Measurements from ENCODE around the gene CCDC61.

GRCh38 chr19:45886333-45887098 lies 575 bp upstream of the IRF2BP1 start:
- CAGE, long polyA plus RNA = no peak
- RRBS = 4% methylated on average over 2 of the region's 34 CpGs

DNA sequence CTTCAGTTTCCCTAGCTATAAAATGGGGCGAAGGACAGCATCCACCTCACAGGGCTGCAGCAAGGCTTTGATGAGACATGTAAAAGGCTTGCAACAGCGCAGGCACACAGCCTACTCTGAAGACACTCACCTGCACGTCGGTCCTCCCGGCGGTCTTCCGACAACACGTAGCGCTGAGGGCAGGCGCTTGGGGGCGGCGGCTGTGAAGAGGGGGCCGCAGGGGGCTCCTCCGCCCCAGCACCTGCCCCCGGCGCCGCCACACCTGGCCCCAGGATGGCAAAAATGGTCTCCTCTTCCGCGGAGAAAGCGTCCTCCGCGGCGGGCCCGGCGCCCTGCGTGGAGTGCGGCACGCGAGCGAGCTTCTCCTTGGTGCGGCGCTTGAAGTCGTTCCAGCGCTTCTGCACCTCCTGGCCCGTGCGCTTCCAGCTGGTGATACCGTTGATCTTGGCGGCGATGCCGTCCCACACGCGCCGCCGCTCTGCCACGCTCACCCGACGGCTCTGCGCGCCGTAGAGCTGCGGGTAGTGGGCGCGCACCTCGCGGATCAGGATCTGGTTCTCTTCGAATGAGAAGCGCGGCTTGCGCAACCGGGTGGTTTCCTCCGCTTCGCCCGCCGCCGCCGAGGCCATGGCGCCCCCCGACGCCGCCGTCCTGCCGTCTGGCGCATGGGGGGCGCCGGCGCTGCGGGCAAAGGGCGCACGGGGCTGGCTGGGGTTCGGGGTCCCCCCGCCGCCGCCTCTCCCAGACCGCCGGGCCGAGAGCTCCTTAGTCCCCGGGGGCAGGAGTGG lies 1.1 kb downstream of the MYPOP start:
- CAGE, long polyA plus RNA = no peak
- RRBS = 12% methylated on average over 40 of the region's 87 CpGs

- CAGE, long polyA plus RNA = start-site peak on the plus strand at chr19:45995466-45995498, 133 and 34 reads in 2 replicates
- RRBS = 0% methylated on average over 3 of the region's 46 CpGs
Observed at GRCh38 chr19:45994428-45995828, at the start of gene CCDC61. CCDC61 (plus strand) TSS chr19:45995467.

DNA sequence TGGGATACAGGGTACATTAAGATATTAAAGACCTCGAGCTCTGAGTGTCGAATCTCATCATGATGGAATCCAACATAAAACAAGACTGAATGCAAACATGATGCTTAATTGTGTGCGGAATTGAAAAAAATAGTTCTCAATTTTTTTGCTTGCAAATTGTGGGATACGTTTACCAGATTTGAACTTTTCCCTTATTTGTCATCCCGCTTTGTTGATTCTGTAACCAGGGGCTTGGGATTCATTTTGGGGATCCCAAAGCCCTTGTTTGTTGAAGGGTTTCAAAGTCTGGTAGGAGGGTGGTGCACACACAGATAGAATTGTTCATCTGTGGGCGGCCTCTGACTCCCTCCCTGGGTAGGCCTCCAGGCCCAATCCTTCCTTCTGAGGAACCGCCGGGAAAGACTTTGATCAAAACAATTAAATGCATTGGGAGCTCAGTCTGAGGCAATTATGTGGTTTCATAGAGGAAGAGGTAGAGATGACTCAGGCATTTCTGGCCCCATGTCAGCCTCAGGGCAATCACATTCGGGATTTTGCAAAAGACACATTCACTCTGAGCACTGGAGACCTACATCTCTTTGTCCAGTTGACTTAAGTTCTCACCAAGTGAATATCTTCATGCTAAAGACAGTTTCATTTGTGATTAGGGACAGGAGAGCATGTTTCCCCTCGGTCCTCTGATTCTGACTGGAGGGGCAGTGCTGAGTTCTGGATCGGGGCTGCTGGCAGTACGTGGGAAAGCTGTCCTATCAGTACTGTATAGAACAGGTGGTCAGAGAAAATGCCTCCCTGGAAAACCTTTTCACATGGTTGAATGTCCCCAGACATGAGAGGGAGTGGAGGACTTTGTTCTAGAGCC lies 27.7 kb upstream of the IGFL4 start:
- CAGE, long polyA plus RNA = no peak
- RRBS = no CpG with 5 or more reads among the region's 12 CpGs

DNA sequence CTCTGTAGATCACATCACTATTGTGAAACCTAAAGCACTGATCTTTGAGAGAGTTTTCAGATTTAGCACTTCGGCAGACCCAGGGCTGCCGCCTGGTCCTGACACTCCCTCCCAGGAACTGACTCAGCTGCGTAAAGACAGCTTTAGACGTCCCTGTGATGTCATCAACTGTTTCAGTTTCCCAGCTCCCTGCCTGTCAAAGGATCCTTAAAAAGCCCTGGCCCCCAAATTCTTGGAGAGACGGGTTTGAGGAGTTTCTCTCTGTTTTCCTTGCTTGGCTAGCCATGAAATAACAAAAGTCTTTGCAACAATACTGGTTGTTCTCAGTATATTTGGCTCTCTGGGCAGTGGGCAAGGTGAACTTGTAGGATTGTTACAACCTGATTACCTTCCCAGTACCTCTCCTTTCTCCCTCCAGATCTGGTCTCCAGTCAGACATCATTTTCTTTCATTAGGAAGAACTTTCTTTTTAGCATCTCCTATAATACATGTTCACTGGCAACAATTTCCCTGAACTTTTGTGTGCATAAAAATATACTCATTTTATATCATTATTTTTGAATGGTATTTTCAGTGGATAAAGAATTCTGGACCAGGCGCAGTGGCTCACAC lies 33.6 kb downstream of the IGFL2 start:
- CAGE, long polyA plus RNA = no peak
- RRBS = no CpG with 5 or more reads among the region's 6 CpGs

DNA sequence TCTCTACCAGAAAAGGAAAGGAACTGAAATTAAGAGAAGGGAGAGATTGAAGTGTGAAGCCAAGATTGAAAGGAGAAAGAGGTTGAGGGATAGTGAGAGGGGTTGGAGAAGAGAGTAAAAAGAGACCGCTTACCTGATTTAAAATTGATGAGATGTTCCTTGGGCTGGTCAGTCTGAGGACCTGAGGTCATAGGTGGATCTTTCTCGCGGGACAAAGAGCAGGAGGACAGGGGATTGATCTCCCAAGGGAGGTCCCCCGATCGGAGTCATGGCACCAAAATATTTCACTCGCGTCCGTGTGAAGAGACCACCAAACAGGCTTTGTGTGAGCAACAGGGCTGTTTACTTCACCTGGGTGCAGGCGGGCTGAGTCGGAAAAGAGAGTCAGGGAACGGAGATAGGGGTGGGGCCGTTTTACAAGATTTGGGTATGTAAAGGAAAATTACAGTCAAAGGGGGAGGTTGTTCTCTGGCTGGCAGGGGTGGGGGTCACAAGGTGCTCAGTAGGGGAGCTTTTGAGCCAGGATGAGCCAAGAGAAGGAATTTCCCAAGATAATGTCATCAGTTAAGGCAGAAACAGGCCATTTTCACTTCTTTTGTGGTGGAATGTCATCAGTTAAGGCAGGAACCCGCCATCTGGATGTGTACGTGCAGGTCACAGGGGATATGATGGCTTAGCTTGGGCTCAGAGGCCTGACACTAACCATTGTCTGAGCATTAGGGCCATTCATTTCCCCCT lies 18.5 kb upstream of the HIF3A start:
- CAGE, long polyA plus RNA = no peak
- RRBS = no CpG with 5 or more reads among the region's 14 CpGs

DNA sequence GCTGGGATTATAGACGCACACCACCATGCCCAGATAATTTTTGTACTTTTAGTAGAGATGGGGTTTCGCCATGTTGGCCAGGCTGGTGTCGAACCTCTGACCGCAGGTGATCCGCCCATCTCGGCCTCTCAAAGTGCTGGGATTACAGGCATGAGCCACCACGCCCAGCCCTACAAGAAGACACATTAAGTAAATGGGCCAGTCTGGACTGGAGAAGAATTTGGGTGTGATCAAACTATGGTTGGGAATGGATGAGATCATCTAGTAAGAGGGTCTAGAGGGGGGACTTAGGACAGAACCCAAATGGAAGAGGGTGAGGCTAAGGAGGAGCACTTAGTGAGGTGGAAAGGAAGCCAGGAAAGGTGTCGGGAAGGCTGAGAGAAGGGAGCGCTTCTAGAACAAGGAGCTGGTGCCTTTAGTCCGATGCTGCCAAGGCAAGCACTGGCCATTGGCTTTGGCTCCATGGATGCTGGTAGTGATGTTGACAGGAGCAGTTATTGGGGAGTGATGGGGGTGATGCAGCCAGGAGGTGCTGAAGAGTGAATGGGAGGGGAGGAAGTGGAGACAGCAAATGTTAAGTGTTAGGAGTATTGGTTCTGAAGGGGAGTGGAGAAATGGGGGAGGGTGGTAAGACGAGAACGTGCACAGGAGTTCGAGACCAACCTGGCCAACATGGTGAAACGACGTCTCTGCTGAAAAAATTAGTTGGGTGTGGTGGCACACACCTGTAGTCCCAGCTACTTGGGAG lies 1.7 kb downstream of the PPP5C start:
- CAGE, long polyA plus RNA = no peak
- RRBS = no CpG with 5 or more reads among the region's 15 CpGs

DNA sequence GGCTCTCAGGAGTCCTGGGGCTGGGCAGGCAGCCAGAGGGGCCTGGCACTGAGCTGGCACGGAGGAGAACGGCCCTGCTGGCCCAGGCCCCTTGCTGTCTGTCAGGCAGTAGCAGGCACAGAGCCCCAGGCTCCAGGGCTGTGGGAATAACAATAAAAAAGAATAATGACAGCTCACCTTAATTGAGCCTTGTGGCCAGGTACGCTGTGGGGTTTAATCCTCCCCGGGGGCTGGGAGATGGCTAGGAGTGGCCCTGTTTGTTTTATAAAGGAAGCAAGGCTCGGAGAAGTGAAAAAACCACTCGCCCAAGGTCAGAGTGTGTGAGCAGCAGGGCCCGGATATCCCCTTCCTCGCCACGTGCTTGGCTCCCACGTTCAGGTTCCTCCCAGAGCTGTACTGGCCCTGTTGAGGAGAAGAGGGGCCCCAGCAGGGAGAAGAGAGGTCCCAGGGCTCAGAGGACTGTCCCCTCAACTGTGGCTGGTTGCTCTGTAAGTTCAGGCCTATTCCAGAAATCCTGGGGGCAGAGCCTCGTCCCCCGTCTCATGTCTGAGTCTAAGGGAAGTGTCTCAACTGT lies 3.7 kb downstream of the PPP5C start:
- CAGE, long polyA plus RNA = no peak
- RRBS = 59% methylated on average over 3 of the region's 12 CpGs

- CAGE, long polyA plus RNA = no peak
- RRBS = no CpG with 5 or more reads among the region's 24 CpGs
Observed at GRCh38 chr19:46353718-46354264, 6.9 kb downstream of the PPP5C start.

- CAGE, long polyA plus RNA = no peak
- RRBS = no CpG with 5 or more reads among the region's 13 CpGs
Observed at GRCh38 chr19:46480852-46481500, 9.6 kb upstream of the PNMA8A start.

- CAGE, long polyA plus RNA = no peak
- RRBS = no CpG with 5 or more reads among the region's 10 CpGs
Observed at GRCh38 chr19:46492875-46493183, 2.8 kb downstream of the PNMA8B start.

- CAGE, long polyA plus RNA = no peak
- RRBS = no CpG with 5 or more reads among the region's 8 CpGs
Observed at GRCh38 chr19:46605035-46605304, 3.8 kb downstream of the CALM3 start.

DNA sequence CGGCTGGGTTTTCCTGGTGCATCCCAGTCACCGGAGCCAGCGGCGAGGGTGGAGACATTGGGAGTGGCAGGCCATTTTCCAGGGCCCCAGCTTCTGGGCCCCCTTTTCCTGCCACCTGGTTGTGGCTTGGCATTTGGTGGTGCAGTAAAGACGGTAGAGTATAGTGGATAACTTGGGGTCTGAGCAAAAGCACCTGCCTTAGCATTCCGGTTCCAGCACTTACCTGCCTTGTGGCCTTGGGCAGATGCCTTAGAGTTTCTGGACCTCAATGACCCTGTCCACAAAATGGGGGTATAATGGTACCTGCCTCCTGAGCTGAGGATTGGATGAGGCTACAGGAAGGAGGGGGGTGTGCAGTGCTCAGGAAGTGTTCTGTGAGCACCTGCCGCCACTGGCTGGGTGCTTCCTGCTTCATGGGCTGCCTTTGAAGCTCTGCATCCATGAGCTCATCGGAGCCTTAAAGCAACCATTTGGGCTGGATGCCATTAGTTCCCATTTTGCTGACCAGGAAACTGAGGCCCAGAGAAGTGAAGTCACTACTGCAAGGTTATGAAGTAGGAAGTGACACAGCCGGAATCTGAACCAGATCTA lies 11.0 kb downstream of the CALM3 start:
- CAGE, long polyA plus RNA = no peak
- RRBS = no CpG with 5 or more reads among the region's 9 CpGs

DNA sequence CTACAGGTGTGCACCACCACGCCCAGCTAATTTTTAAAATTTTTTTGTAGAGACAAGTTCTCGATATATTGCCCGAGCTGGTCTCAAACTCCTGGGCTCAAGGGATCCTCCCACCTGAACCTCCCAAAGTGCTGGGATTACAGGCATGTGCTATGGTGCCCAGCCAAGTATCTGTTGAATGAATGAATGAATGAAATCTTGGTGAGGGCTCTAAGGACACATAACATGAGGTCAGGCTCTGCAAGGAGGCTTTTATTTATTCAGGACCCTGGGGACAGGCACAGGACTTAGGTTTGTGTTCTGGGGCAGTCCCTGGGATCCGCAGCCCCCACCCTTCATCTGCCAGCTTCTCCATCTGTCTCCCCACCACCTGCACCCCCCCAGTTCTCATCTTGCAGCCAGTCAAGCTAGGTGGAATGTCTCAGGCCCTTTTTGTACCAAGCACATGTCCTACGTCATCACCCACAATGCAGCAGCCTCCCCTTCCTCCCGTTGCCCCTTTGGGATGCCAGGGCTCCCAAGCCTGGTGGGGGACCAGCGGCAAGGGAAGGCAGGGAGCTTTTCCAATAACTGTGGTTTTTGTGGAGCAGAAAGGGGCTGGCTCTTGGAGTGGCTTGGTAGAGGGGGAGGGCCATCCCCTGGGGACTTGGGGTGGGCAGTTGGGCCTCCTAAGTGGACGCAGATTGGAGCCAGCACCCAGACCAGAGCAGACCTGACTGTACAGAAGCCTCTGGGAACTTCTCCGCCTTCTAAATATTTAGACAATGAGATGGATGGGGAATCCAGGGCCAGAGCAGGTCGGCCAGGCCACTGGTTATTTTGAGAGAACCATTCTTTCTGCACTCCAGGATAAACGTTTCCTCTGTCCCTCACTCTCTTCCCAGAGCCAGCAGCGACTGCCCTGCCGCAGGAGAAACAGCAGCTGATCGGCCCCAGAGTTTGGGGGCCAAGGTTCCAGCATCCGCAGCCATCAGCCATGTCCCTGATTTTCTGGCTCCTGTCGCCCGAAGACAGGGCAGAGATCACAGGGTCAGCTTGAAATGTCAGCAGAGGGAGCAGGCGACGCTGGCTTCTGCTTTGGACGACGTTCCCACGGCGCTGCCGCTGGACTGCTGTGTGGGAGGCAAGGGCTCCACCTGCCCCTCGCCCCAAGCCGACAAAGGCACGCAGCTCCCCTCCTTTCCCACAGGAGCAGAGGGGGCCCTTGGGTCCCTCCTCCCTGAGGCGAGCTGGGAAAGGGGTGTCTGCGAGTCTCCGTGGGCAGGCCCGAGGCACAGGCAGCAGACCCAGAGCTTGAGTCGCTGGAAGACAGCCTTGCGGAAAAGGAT lies 4.2 kb downstream of the PTGIR start:
- CAGE, long polyA plus RNA = no peak
- RRBS = no CpG with 5 or more reads among the region's 33 CpGs

DNA sequence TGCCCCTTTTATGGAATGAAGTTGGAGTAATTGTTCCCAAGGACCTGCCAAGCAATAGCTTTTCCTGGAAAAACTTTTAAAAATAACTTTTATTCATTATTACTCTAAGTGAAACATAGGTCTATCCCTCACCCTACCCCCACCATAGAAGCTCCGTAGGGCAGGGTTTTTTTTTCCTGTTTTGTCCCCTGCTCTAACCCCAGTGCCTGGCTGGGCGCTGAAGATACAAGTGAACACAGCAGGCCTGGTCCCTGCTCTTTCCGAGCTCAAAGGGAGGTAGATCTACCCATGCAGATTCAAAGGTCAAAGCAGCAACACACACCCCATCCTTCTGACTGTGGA lies 8.7 kb upstream of the GNG8 start:
- CAGE, long polyA plus RNA = no peak
- RRBS = no CpG with 5 or more reads among the region's 3 CpGs

GRCh38 chr19:46796354-46796801 lies 8.0 kb upstream of the SLC1A5 start:
- CAGE, long polyA plus RNA = no peak
- RRBS = no CpG with 5 or more reads among the region's 3 CpGs

- CAGE, long polyA plus RNA = no peak
- RRBS = no CpG with 5 or more reads among the region's 12 CpGs
Observed at GRCh38 chr19:46862556-46863416, 2.0 kb downstream of the ARHGAP35 start.

DNA sequence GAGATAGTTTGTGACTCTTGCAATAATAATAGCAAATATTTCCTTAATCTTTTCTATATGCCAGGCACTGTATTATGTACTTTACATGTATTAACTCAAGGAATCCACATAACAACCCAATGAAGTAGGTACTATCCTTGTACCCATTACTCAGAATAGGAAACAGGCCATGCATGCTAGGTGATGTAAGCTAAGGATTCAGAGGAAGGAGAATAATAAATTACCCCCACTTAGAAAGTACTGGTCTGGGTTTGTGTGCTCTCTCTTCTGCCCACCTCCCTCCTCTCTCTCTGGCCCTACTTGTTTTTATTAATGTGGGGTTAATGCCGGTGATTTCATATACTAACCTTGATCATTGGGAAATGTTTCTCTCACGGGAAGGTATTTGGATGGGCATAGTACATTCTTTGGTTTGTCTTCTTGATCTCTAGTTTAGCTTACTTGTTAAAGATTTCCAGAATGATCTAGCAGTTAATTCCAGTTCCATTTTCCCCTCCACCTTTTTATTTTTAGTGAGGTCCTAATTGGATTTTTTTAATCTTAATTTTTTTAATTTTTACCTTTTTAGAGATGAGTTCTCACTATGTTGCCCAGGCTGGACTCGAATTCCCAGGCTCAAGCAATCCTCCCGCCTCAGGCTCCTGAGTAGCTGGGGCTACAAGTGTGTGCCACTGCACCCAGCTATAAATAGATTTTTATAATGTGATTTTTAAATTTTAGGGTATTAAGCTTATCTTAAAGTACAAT lies 24.6 kb downstream of the ARHGAP35 start:
- CAGE, long polyA plus RNA = no peak
- RRBS = no CpG with 5 or more reads among the region's 4 CpGs

GRCh38 chr19:46920264-46921384 lies 59.8 kb downstream of the ARHGAP35 start:
- CAGE, long polyA plus RNA = no peak
- RRBS = no CpG with 5 or more reads among the region's 26 CpGs

DNA sequence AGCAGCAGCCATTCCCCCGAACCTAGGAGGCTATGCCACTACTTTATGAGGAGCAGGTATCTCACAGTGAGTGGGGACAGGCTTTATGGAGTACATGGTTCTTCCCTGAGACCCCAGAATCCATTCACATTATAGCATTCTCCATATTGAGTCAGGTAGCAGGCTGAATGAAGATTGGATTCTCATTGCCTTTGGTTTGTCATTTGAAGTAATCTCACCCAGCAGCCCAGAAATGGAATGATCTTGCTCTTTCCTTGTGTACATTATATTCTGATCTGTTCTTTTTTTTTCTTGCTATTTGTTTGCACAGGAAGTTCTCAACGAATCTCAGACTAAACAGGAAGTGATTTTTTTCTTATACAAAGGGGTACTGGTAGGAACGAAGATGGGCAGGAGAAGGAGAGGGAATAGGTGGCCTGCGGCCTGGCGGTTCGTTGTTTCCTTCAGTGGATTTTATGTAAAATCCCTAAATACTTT lies 74.4 kb downstream of the ARHGAP35 start:
- CAGE, long polyA plus RNA = no peak
- RRBS = no CpG with 5 or more reads among the region's 6 CpGs